Fibroblast of the aortic adventitia (primary cell): Measurements from ENCODE around the gene COL2A1.

GRCh38 chr12:48004205-48005437 lies at the start of gene COL2A1:
Gene COL2A1 (minus strand): TSS chr12:48004476.
- CAGE, long polyA plus RNA: no peak

- CAGE, long polyA plus RNA: no peak
Observed at GRCh38 chr12:48037390-48037801, 33.1 kb upstream of the COL2A1 start.

DNA sequence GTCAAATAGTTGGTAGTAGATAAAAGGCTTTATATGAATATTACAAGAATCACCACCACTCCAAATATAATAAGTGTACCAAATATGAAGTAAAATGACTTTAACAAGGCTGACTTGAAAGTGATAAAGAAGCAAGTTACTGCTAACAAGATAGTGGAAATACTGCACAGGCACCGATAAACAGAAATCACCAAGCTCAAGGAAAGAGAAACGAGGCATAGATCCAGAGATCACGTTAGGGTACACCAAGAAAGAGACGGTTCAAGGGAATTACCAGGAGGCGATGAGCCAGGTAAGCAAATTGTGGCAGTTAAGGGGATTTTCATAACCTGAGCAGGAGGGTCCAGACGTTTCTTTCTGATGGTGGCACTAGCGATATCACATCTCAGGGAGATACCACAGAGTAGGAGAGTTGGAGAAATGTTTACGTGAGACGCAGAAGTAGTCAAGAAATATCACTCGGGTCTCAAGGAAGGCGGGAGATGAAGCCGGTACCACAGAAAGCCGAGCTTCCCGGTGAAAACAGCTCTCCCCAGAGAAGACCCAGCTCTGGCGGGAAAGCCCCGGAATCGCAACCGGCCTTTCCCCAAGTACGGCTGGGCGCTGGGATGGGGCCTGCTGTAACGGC lies 637 bp downstream of the SENP1 start:
- CAGE, long polyA plus RNA: no peak

- CAGE, long polyA plus RNA: no peak
Observed at GRCh38 chr12:48137436-48137831, 18.3 kb downstream of the PFKM start.

- CAGE, long polyA plus RNA: no peak
Observed at GRCh38 chr12:48185078-48185695, 1.7 kb downstream of the CCDC184 start.

- CAGE, long polyA plus RNA: no peak
Observed at GRCh38 chr12:48237200-48237674, 34.1 kb upstream of the OR10AD1 start.

DNA sequence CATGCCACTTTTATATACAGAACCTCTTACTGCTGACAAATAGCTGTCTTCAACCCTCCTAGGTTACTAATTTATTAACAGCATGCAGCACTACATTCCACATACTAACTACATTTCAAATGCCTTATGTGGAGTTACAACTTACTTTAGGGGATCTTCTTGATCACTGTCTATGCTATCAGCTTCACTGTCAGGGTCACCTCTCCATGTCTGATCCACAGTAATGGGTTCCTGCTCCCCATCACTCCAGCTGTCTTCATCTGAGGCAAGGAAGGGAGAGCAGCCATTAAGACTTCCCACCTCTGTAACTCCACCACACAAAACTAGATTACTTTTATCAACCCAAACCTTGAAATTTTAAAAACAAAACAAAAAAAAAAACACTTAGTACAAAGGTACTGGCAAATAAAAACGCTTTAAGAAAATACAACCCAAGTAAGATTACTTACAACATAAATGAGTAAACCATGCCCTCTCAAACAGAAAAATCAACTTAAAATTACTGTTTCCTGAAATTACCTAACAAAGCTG lies 3.1 kb downstream of the KANSL2 start:
- CAGE, long polyA plus RNA: no peak

- CAGE, long polyA plus RNA: no peak
Observed at GRCh38 chr12:48691964-48692293, 9.9 kb upstream of the KANSL2 start.

GRCh38 chr12:48692990-48693435 lies 11.0 kb upstream of the KANSL2 start:
- CAGE, long polyA plus RNA: no peak

DNA sequence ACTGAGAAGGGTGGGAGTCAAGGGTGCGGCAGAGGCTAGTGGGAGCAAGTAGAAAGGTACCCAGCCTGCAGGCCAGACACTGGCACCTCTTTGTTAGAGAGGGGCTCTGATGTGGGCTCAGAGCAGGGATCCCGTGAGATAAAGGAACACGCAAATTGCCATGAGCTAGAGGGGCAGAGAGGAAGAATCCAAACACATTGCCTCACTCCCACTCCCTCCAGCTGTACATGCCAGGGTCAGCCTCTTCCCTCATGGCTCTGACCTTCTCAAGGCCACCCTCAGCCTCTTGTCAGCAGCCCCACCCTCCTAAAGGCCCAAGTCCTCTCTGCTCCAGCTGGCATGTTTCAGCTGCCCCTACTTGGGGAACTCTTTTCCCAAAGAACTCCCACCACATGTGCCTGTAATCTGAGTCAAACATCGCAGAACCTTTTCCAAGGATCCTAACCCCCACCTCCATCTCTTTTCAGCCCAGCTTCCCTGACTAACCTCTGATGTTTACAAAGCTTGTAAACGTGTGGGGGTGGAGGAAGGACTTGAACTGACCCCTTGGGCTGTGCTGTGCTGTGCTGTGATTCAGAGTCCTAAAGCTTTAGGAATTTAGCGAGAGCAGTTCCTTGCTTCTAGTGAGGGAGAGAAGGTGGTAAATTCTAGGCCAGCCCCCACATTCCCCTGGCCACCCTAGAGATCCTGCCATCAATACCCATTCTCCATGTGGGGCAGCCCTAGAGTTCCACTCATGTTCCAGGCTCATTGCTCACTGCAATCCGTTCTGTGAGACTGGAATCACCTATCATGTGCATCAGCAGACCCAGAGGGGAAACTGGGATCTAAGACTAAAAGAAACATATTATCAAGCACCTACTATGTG lies 7.3 kb upstream of the CACNB3 start:
- CAGE, long polyA plus RNA: no peak

DNA sequence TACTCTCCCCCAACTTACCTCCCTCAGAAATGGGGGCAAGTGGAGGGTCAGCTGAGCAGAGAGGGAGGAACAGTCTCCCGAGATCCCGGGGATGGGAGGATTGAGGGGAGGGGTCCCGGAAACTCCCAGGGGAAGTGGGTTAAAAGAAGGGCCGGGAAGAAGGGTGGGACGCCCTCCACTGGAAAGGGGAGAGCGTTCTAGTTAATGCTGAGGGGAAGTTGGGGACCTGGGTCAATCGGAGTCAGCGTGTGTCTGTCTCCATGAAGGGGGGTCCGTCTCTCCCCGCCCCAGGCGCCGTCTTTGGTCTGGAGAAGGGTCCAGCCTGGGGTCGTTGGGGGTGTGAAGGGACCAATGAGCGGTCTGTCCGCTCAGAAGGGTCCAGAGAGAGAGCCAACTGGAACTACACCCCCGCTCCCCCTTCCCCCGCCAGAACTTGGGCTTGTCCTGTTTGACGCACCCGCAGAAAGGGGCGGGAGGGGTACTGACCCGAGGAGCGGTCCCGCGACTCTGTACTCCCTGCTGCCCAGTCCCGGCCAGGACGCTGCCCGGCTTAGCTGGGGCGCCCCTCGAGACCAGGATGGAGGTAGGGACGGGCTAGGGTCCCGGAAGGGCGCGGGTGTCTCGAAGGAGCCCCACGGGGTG lies 4.2 kb upstream of the CACNB3 start:
- CAGE, long polyA plus RNA: no peak

DNA sequence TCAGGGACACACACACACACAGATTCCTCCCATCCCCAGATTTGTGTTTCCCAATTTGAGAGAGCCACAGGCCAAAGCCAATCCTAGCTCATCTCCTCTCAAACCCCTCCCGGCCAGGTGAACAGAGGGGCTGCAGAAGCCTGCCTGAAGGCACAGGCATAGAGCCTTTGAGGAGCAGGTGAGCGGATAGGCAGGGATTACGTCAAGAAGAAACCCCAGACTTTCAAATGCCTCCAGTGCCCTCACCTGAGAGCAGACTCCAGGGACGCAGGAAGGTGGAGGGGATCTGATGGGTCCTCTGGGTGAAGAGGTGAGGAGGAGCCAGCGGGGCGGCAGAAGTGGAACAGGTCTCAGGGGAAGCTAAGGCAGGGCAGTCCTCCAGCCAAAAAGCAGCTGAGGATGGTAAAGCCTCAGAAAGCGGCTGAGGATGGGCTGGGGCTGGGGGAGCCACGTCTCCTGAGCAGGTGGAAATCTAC lies 515 bp downstream of the RND1 start:
- CAGE, long polyA plus RNA: no peak

- CAGE, long polyA plus RNA: no peak
Observed at GRCh38 chr12:48873323-48873722, 7.7 kb upstream of the RND1 start.

DNA sequence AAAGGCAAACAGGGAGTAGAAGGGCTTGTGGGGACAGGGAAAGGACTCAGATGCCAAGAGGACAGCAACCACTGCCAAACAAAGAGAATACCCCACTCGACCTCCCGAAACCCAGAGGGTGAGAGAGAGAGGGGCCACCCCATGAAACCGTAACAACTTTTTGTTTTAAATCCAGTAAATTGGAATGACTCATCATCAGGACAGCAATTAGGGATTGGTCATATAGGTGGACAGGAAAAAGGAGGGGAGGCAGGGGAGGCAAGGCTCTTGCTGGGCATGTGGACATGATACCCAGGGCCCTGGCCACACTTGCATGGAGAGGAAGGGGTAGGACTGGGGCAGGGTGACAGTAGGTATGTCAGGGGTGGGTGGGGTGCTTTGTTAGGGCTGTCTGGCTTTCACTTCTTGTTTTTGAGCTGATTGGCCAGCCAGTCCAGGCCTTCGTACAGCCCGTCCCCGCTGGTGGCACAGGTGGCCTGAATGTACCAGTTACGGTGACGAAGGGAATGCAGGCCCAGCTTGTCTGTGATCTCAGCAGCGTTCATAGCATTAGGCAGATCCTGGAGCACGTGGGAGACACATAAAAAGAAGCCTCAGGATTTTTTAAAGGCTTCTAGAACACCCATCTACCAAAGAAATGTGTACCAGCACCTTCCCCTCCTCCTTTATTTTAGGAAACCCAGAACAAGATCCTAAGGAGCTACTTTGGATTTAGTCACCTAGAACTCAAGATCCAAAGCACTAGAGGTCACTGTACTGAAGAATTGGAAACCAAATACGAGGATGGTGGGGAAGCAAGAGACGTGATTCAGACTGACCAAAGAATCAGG lies 13.5 kb upstream of the FKBP11 start:
- CAGE, long polyA plus RNA: no peak

- CAGE, long polyA plus RNA: no peak
Observed at GRCh38 chr12:48956175-48957240, 779 bp downstream of the ARF3 start.

GRCh38 chr12:49031999-49032444 lies 13.4 kb upstream of the PRKAG1 start:
- CAGE, long polyA plus RNA: no peak

DNA sequence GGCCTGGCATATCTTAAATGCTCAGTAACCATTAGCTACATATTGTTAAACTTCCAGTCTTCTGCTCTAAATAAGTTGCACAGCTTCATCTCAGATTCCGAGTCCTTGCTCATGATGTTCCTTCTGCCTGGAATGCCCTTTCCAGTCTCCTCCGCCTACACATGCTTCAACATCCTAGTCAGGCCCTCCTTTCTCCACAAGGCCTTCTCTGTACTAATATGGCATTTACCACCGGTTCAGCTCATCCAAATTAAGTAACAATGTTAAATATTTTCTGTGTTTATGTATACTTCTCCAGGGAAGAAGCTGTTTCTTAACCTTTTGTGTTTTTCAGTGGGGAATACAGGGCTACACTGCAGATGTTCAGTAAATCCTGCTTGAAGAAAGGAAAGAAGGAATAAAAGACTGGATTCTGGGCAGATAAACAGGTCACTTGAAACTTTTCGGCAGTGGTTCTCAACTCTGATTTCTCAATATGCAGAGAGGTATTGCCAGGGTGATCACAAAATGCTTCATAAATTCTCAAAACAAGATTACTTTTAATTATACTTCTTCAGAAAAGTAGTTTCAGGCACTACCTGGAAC lies 8.4 kb downstream of the DHH start:
- CAGE, long polyA plus RNA: no peak

GRCh38 chr12:49089777-49090723 lies 4.6 kb downstream of the DHH start:
- CAGE, long polyA plus RNA: no peak

- CAGE, long polyA plus RNA: no peak
Observed at GRCh38 chr12:49109708-49110399, 793 bp downstream of the LMBR1L start.

- CAGE, long polyA plus RNA: no peak
Observed at GRCh38 chr12:49188211-49188842, 553 bp downstream of the TUBA1A start.